Peritoneum (tissue), 1 donor: ENCODE measurements around the gene IFNL3.

DNA sequence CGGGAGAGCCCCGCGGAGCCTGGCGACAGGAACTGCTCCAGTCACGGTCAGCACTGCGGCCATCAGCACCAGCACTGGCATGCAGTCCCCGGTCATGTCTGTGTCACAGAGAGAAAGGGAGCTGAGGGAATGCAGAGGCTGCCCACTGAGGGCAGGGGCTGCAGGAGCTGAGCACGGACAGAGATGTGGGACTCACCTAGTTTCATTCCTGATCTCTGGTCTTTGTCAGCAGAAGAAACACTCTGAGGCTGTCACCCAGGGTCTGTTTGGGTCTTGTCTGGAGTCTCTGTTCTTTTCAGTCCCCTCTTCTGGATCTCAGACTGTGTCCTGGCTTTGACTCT lies at the start of gene IFNL3:
Gene IFNL3, minus strand, starts transcription at position 135 of the 341 bp plus-strand sequence.
- PRO-cap, result no peak

DNA sequence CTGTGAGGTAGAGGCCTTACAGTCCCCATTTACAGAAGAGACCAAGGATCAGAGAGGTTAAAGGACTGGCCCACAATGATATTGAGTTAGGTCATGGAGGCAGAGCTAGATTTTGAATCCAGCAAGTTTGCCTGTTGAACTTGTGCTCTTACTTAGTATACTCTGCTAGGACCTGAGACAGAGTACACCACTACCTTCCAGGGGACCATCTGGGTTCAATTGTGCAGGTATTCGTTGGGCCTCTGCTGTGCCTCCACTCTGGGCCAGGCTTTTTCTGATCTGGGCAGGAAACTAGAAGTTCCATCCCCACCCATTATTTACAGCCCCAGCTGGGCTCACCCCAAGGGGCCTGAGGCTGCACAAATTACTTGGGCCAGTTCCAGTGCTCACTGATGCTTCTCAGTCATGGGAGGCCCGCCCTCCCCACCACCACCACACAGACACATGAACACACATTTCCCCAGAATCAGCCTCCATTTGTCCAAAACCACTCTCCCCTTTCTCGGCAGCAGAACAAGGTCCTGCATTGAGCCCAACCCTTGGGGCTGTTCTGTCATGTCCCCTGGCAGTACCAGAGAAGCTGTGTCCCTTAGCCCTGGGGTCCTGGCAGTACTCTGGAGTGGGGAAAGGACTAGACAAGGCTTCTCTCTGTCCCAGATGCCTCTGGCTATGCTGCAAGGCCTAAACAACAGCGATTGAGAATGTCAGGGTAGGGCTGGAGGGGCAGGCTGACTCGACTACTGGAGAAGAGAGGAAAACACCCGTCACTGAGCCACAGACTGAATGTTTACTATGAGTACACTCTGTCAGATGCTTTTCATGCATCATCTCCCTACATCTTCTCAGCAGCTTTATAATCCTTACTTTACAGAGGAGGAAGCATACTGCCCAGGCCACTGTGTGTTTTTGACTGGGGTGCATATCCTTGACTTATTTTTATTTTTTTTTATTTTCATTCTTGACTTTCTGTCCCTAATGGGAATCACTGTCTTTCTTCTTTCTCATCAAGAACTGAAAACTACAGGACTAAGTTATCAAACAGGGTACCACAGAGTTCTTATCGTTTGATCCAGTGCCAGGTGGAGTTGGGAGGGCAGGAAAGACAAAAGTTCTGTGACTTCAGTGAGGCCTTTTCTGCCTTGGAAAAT lies 21.8 kb downstream of the SAMD4B start:
- PRO-cap, result no peak

- PRO-cap, result no peak
These were observed 744 bp upstream of the RPS16 start for GRCh38 chr19:39436386-39437000.

DNA sequence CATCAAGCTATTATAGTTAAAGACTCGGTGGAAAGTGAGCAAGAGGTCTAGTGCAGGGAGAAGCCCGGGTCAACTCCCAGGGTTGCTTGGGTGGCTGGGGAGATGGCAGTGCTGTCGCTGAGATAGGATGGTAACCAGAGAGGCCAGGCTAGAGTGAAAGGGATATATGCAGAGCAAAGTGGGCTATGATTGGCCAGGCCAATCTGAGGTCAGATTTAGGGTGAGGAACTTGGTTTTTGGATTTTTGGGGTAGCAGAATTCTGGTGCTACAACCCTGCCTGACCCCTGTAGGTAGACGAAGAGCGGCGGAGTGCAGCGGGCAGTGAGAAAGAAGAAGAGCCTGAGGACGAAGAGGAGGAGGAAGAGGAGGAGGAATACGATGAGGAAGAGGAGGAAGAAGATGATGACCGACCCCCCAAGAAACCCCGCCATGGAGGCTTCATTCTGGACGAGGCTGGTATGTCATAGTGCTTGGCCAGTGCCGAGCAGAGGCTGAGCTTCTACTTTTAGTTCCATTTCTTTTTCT lies 7.7 kb downstream of the SUPT5H start:
- PRO-cap, result no peak

DNA sequence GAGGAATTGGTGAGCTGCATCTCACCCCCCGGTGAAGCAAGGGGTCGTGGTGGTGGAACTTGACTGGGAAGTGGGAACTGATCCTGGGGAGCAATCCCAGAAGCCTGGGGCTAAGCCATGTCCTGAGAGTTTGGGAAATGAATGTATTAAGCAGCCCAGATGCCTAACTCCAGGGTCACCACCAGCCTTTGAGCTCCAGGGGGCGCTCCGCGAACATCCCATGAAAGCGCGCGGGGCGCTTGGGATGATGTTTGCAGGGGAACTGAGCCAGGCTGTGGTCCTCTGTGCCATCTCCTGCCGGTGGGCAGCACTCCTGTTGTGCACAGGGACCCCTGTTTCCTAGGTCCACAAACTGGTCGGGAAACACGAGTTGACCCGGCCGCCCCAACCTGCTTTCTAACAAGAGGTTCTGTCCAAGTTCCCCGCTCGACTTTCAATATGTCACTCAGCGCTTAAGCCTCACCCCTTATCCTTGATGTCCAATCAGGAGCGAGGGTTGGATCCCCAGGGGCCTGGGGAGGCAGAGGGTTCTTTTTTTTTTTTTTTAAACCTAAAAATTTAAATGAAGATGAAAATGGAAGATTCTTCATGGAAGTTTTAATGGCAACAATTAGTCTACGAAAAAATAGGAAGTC lies 14.4 kb downstream of the LEUTX start:
- PRO-cap, result no peak

GRCh38 chr19:39828229-39829058 lies 5.5 kb downstream of the DYRK1B start:
- PRO-cap, result no peak

GRCh38 chr19:39863557-39863949 lies 17.4 kb upstream of the FBL start:
- PRO-cap, result no peak

DNA sequence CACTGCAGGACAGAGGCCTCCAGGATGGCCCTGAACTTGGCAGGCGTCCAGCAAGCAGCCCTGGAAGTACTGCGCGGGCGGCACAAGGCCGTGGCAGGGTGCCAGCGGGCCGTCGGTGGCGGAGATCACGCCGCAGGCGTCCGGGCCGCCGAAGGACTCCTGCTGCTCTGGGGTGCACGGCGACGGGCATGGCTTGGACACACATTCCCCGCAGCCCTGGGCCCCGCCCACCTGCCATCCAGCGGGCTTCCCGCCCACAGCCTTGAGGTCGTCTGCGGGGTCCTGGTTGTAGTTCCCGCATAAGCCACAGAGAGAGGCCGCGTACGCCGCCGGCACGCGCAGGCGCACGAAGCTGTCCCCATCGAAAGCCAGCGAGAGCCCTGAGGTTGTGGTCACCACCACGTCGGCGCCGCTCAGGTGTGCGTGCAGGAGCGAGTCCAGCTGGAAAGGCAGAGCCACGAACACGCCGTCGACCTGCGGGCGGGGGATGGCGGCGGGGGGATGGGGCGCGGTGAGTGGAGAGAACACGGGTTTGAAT lies 29.3 kb upstream of the FBL start:
- PRO-cap, result no peak

DNA sequence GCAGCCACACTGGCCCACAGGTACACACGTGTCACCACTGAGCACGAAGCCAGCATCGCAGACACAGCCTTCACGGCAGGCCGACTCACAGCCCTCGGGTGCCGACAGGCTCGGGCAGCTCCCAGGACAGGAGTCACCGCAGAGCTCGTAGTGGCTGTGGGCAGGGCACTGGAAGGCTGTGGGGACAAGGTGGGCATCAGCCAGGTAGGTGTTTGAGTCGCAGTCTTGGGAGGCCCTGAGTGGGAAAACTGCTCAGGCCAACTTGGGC lies 43.7 kb upstream of the FBL start:
- PRO-cap, result no peak

DNA sequence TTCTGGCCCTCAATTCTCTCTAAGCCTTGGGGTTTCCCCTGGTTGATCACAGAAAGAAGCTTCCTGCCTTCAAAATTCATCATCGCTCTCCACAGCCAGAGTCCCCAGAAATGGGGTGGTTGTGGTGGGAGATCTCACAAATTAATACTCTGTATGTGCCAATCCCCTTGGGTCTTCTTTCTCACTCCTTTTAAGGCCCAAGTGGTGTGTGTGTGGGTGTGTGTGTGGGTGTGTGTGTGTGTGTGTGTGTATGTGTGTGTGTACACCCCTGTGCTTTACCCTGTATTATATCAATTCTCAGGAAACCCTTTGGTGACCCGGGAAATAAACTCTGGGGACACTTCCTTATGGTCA lies 33.8 kb upstream of the PSMC4 start:
- PRO-cap, result no peak

- PRO-cap, result no peak
These were observed 9.0 kb downstream of the PSMC4 start for GRCh38 chr19:39979618-39980674.

DNA sequence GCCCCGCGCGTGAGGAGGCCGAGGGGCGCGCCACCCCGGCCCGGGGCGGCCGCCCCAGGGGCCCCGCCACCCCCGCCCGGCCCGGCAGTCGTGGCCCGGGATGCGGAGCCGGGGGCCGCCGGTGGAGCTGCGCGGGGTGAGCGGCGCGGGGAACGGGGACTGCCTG lies 184 bp downstream of the MAP3K10 start:
- PRO-cap, result no peak

GRCh38 chr19:40207346-40207576 lies 10.9 kb downstream of the TTC9B start:
- PRO-cap, result no peak

DNA sequence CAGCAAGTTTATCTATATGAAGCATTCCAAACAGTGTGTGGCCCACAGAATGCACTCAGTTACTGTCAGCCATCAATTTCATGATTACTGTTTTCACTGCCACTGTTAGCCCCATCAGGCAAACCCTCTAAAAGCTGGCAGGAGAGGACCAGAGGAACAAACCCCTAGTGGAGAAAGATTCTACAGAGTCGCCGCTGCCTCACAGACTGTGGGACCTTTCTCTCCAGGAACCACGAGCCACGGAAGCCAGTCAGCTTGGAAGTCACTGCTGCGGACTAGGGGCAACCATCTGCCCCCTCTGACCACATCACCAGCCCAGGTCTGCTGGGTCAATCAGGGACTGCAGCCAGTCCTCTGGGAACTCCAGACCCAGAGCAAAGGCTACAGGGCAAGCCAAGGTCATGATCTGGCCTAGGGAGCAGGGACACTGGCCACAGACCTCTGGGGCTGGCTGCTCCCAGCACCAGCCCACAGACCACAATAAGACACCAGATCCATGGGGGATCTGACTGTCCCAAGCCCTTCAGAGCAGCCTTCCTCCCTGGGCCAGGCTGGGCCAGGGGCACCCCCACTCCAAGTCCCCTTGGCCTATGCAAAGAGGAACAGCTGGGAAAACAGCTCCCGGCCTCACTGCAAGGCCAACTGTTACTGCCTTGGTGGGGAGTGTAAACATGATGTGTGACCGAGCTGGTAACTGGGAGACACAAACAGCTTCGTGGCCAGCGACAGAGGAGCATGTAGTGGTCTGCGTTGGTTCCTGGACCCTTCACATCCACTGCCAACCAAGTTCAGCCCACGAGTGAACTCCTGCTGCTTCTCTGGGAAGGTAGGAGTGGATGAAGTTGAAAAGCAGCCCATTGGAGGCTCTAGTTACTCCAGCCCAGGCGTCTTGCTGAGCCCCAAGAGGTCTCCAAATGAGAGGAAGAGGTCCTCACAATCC lies 1.6 kb downstream of the AKT2 start:
- PRO-cap, result no peak

DNA sequence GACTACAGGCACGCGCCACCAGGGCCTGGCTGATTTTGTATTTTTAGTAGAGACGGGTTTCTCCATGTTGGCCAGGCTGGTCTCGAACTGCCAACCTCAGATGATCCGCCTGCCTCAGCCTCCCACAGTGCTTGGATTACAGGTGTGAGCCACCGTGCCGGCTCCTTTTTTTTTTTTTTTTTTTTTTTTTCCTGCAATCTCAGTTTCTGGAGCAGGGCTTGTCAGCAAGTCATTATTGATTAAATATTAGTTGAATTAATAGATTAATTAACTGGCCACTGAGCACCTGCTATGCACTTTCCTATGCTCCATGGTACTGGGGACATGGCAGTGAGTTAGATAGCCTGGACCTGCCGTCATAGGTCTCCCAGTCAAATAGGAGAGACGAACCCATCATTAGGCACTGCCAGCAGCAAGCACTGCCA lies 7.0 kb downstream of the PLD3 start:
- PRO-cap, result no peak

GRCh38 chr19:40410961-40411931 lies 1.9 kb downstream of the PRX start:
- PRO-cap, result no peak

GRCh38 chr19:40463060-40463563 lies 2.4 kb downstream of the BLVRB start:
- PRO-cap, result no peak

DNA sequence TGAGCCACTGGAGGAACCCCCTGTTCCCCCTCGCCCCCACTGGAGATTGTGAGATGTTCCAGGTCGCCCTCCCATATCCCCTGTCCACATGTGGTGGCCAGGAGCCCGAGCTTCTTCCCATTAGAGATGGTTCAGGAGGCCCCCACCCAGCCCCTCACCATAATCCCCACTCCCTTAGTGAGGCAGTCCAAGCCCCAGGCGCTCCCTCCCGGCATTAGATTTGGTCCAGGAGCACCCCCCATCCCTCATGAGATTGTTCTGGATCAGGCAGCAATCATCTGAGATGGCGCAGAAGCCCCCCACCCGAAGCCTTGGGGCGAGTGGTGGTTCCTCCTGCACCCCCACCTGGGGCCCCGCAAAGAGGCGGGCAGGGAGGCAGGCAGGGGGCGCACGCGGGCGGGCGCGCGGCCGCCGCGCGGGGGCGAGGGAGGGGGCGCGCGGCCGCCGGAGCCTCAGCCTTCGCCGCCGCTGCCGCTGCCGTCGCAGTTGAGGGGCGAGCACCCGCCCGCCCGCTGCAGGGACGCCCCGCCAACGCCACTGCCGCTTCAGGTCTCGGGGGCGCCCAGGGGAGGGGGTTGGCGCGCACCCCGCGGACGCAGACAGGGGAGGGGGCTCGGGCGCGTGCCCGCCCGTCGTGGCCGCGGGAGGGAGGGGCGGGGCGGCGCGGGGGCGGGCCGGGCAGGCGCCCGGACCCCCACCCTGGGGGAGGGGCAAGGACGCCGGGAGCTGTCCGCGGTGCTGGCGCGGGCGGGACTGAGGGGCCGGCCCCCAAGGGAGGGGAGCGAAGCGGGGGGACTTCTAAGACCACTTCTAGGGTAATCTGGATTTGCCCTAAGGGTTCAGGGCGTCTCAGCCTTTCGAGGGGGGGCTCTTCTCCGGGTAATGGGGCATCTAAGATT lies 46.4 kb upstream of the SHKBP1 start:
- PRO-cap, result no peak

- PRO-cap, result no peak
These were observed 7.9 kb downstream of the LTBP4 start for GRCh38 chr19:40609060-40609469.

DNA sequence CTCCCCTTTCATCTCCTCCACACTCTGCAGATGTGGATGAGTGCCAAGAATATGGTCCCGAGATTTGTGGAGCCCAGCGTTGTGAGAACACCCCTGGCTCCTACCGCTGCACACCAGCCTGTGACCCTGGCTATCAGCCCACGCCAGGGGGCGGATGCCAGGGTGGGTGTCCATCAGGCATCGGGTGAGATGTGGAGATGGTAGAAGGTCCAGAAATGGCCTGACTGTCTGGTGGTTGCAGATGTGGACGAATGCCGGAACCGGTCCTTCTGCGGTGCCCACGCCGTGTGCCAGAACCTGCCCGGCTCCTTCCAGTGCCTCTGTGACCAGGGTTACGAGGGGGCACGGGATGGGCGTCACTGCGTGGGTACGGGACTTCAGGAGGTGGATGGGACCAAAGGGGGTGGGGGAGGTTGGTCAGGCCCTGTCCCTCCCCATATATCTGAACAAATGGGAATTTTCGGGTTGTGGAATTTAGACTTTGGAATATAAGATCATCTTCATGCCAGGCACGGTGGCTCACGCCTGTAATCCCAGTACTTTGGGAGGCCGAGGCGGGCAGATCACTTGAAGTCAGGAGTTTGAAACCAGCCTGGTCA lies 15.8 kb downstream of the LTBP4 start:
- PRO-cap, result no peak